Testis (tissue), 5 donors: Measurements from ENCODE around the gene CHKA.

DNA sequence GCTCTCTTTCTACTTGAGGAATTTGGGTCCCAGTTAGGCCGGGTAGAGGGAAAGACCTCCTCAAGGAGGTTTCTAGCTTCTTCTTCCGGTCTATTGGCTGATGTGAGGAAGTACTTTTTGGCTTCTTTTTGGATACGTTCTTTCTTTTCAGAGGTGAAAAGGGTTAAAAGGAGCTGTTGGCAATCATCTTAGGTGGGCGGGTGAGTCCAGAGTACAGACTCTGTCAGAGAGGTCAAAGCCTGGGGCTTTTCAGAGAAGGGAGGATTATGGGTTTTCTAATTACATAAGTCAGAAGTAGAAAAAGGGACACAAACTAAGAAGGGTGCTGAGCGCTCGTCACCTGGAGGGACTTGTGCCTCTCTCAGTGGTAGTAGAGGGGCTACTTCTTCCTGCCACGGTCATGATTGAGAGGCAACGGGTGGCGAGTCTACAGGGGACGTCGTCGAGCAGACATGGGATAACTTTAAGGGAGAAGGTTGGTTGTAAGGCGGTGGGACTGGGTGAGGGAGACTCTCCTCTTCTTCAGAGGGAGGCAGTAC, 117.6 kb downstream of the UNC93B1 start:
- PRO-cap, 3 experiments, result no peak in any of the 3 experiments
- RAMPAGE, long total RNA, 2 experiments, result no peak in any of the 2 experiments
- RRBS, result no CpG with 5 or more reads among the region's 13 CpGs

GRCh38 chr11:68041032-68042088, 2.5 kb downstream of the TCIRG1 start:
- PRO-cap, 3 experiments, result no peak in any of the 3 experiments
- RAMPAGE, long total RNA, 2 experiments, result no peak in any of the 2 experiments
- RRBS, result no CpG with 5 or more reads among the region's 31 CpGs

- PRO-cap, 3 experiments, result peak in 3 of 3 experiments; most common plus-strand start chr11:68121890 (in 3); most common minus-strand start chr11:68121388 (in 3)
- RAMPAGE, long total RNA, 2 experiments, result no peak in any of the 2 experiments
- RRBS, result 2% methylated on average over 12 of the region's 99 CpGs
Measured at GRCh38 chr11:68121243-68122069, at the start of gene CHKA. Gene CHKA, minus strand, starts transcription at chr11:68121388.

- PRO-cap, 3 experiments, result peak in 2 of 3 experiments; most common plus-strand start chr11:68146328 (in 2)
- RAMPAGE, long total RNA, 2 experiments, result no peak in any of the 2 experiments
- RRBS, result no CpG with 5 or more reads among the region's 15 CpGs
Measured at GRCh38 chr11:68146124-68146601, 25.0 kb upstream of the CHKA start.

- PRO-cap, 3 experiments, result no peak in any of the 3 experiments
- RAMPAGE, long total RNA, 2 experiments, result no peak in any of the 2 experiments
- RRBS, result 66% methylated on average over 2 of the region's 11 CpGs
Measured at GRCh38 chr11:68146796-68147442, 25.7 kb upstream of the CHKA start.

- PRO-cap, 3 experiments, result no peak in any of the 3 experiments
- RAMPAGE, long total RNA, 2 experiments, result no peak in any of the 2 experiments
- RRBS, result no CpG with 5 or more reads among the region's 25 CpGs
Measured at GRCh38 chr11:68261983-68262671, 9.6 kb downstream of the C11orf24 start.

- PRO-cap, 3 experiments, result no peak in any of the 3 experiments
- RAMPAGE, long total RNA, 2 experiments, result no peak in any of the 2 experiments
- RRBS, result no CpG with 5 or more reads among the region's 3 CpGs
Measured at GRCh38 chr11:68266503-68266770, 5.3 kb downstream of the C11orf24 start.

- PRO-cap, 3 experiments, result no peak in any of the 3 experiments
- RAMPAGE, long total RNA, 2 experiments, result no peak in any of the 2 experiments
- RRBS, result no CpG with 5 or more reads among the region's 8 CpGs
Measured at GRCh38 chr11:68296225-68296661, 16.1 kb upstream of the LRP5 start.

DNA sequence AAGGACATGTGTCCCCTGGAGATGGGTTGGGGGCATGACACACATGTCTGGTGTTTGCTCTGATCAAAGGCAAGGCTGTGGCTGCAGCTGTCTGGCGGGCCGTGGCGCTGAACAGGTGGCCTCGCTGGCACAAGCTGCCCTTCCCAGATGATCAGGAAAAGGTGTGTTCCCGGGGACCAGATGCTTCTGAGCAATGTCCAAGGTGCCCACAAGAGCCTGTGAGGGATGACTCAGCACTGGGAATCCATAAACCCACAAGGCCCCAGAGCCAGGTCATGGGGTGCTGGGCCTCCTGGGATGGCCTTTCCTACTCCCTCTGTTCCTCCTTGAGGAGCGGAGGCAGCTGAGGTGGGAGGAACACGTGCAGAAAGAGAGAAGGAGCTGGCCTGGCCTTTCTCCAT, 9.7 kb upstream of the LRP5 start:
- PRO-cap, 3 experiments, result no peak in any of the 3 experiments
- RAMPAGE, long total RNA, 2 experiments, result no peak in any of the 2 experiments
- RRBS, result no CpG with 5 or more reads among the region's 7 CpGs

- PRO-cap, 3 experiments, result no peak in any of the 3 experiments
- RAMPAGE, long total RNA, 2 experiments, result no peak in any of the 2 experiments
- RRBS, result no CpG with 5 or more reads among the region's 3 CpGs
Measured at GRCh38 chr11:68314233-68314423, 1.7 kb downstream of the LRP5 start.

DNA sequence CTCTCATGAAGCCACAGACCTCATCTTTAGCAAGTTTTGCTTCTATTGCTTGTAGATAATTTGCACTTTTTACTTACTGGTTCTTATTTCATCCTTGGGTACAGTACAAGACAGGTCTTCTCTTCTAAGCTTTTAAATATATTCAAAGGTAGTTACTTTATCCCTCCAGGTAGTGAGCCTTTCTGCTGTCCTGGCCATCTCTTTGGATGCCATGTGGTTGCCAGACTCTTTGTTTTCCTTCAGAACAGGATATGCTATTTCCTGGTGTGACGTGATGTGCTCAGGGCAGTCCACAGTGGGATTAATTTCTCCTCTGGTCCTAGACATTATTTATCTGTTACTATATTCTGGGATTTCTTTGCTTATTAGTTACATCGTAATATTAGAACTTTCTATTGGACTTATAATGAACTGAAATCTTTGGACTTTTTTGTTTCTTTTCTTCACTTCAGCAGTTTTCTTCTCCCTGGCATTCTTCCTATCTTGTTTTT, 63.7 kb downstream of the PPP6R3 start:
- PRO-cap, 3 experiments, result no peak in any of the 3 experiments
- RAMPAGE, long total RNA, 2 experiments, result no peak in any of the 2 experiments
- RRBS, result no CpG with 5 or more reads among the region's 2 CpGs

DNA sequence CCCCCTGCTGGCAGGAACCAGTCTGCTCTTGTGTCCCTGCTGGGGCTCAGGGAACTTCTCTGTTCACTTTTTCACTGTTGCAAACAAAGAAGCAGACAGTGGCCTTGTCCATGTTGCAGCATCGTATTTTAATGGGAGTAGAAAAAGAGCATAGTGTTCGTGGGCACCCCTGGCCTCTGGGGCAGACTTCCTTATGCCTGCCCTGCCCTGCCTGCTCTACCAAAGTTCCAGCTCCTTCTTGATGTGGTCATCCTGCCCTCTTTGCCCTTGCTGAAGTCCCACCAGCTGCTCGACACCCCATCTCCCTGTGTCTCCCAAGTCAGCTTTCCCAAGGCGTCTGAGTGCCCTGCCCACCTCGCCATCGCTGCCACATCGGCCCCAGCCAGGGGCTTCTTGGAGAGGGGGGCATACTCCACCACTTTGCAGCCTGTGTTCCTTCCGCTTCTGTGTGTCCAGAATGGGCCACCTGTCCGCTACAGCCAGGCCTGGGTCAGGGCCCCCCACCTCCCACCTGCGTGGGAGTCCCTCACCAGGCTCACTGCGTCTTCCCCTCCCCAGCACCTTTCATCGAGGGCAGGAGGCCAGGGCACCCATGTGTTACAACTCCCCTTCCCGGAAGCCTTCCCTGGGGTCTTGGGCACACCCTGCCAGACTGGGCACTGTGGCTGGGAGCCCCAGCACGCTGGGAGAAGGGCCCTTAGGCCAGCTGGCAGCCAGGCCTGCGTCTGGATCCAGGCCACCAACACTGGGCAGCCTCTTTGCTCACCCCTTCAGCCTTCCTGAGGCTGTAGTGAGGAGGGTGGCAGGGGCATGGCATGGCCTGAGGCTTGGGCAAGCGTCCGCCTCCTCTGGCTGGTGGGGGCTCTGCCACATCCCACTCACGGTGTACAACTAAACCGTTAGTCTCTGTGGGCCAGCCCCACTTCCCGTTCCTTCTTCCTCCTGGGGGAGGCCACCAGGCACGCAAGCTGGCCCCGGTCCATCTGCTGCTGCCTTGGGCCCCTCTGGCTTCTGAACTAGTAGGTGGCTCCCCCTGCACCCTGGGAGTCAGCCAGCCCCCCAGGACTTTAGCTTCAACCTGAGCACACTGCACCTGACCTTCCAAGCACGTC, 13.5 kb downstream of the CPT1A start:
- PRO-cap, 3 experiments, result no peak in any of the 3 experiments
- RAMPAGE, long total RNA, 2 experiments, result no peak in any of the 2 experiments
- RRBS, result no CpG with 5 or more reads among the region's 23 CpGs

DNA sequence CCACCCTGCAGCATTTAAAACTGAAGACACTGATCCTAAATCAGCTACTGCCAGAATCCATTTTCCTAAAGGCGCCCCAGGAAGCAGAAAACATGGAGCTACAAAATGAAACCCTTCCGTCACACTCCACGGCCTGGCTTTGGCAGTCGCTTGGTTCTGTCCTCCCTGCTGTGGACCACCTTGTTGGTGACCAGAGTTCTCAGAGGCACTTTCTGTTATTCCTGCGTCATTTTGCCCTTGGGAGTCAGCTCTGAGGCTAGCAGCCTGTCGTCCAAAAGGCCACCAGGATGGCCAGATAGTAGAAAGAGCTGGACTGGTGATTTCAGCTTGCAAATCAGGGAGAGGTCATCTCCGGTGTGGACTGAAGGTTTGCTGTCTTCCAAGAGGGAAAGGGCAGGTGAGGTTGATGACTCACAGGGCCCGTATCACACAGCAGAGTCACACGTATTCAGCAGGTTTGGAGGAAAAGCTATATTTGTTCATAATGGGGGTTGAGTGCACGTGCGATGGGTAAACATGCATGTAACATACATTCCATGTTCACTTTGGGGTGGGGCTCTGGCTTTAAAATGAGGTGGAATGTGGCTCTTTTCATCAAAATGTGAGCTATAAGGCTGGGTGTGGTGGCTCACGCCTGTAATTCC, 25.7 kb downstream of the MRPL21 start:
- PRO-cap, 3 experiments, result no peak in any of the 3 experiments
- RAMPAGE, long total RNA, 2 experiments, result no peak in any of the 2 experiments
- RRBS, result no CpG with 5 or more reads among the region's 12 CpGs

DNA sequence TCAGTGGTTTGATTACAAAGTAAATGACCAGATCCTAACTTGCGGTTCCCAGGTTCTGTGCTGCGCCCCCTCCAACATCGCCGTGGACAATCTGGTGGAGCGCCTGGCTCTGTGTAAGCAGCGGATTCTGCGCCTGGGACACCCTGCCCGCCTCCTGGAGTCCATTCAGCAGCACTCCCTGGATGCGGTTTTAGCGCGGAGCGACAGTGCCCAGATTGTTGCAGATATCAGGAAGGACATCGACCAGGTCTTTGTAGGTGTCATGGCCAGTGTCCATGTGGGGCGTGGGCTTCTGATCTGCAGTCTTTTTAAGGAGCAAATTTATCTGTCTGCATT, 11.0 kb downstream of the IGHMBP2 start:
- PRO-cap, 3 experiments, result no peak in any of the 3 experiments
- RAMPAGE, long total RNA, 2 experiments, result no peak in any of the 2 experiments
- RRBS, result no CpG with 5 or more reads among the region's 14 CpGs

DNA sequence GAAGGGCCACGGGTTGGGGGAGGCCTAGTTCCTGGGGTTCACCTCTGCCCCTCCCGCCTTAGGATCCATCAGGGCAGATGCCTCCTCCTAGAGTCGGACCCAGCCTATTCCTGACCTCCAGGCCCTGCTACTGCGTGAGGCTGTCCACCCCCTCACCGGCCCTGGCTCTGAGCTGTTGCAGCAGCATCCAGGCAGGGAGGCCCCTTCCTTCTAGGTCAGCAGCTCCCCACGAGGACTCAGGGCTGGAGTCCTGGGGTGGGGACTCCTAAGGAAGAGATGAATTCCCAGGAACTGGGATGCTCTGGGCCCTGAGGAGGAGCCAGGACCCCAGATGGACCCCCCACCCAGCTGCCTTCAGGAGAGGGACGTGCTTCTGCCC, 10.4 kb downstream of the MRGPRF start:
- PRO-cap, 3 experiments, result no peak in any of the 3 experiments
- RAMPAGE, long total RNA, 2 experiments, result no peak in any of the 2 experiments
- RRBS, result no CpG with 5 or more reads among the region's 7 CpGs

DNA sequence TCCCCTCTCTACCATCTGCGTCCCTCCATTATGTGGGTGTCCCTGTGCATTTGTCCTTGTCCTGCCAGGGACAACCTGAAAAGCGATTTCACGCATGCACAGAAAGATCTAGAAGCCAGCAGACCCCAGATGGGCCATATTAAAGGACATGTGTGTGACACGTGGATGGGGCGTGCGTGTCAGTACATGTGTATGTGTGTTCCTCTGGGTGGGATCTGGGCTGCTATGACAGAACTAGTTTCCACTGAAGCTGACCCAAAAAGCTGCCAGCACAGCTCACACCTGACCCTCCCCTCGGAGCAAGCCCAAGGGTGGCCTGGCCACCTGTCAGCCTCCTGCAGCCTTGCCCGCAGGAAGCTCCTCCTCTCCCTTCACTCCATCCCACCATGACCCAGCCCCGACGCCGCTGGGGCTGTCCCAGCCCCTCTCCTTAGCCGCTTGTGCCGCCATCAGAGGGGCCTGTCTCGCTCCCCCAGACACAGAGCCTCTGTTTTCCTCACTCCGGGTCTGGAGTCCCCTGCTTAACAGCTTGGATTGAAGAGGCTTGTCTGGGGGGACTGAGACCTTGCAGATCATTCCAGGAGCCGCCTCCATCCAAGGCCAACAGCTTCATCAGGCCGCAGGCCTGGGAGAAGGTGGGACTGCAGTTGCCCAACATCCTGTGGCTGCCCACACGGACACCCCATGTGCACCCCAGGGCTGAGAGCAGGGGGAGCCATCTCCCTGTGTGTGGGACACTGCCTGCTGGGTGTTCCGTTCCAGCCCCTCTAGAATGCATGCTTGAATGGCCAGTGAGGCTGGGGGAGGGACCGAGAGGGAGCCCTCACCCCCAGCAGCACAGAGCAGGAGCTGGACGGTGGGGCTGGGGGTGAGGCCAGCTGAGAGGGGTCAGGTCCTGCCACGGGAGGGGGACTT, 875 bp downstream of the MRGPRF start:
- PRO-cap, 3 experiments, result peak in 1 of 3 experiments; most common plus-strand start position 374 of the sequence (in 1)
- RAMPAGE, long total RNA, 2 experiments, result start-site peak on the plus strand in 1 of 2 experiments, centred at position 432 of the sequence, 5 reads per replicate
- RRBS, result no CpG with 5 or more reads among the region's 22 CpGs

GRCh38 chr11:69018625-69019348, 5.7 kb upstream of the MRGPRF start:
- PRO-cap, 3 experiments, result peak in 1 of 3 experiments; most common plus-strand start chr11:69019101 (in 1); most common minus-strand start chr11:69018907 (in 1)
- RAMPAGE, long total RNA, 2 experiments, result no peak in any of the 2 experiments
- RRBS, result no CpG with 5 or more reads among the region's 20 CpGs

DNA sequence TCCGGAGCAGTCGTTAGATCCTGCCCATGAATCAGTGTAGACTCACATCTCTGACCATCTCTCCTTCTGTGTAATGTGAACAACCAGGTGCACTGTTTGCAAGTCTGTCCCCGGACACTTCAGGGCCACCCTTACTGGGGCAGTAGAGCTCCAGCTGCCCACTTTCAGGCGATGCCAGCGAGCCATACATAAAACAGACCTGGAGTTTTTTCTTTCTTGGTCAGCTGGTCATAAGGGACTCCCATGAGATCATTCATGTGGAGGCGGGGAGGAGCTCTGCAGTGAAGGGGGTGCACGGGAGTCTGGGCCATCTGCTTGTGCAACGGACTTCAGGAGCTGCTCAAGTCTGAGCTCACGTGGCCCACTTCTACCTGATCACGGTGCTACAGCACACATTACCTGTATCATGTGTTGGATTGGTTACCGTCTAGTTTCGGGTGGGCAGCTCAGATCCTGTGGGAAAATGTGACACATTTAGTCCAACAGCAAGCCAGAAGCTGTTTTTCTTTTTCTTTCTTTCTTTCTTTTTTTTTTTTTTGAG, 9.2 kb upstream of the MRGPRF start:
- PRO-cap, 3 experiments, result no peak in any of the 3 experiments
- RAMPAGE, long total RNA, 2 experiments, result no peak in any of the 2 experiments
- RRBS, result 86% methylated on average over 3 of the region's 12 CpGs

DNA sequence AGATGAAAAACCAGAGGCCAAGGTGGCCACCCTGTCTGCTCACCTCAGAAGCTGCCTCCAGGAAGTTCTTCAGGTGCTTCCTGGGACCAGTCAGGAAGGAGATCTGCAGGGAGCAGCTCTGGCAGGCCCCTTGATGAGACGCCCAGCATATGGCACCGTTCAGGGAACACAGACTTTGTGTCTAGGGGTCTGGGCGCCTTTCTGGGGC, 1.3 kb downstream of the TPCN2 start:
- PRO-cap, 3 experiments, result no peak in any of the 3 experiments
- RAMPAGE, long total RNA, 2 experiments, result no peak in any of the 2 experiments
- RRBS, result no CpG with 5 or more reads among the region's 3 CpGs

- PRO-cap, 3 experiments, result no peak in any of the 3 experiments
- RAMPAGE, long total RNA, 2 experiments, result no peak in any of the 2 experiments
- RRBS, result 82% methylated on average over 1 of the region's 23 CpGs
Measured at GRCh38 chr11:69052375-69053217, 3.9 kb downstream of the TPCN2 start.